ENCODE measurements around a stretch of chr15.

GRCh38 chr15:52020061-52020738 lies 1.2 kb downstream of the MAPK6 start:
- RRBS, 2 experiments: no CpG with 5 or more reads among the region's 13 CpGs

- RRBS, 2 experiments: no CpG with 5 or more reads among the region's 11 CpGs
Observed at GRCh38 chr15:52185053-52185796, 6.0 kb downstream of the GNB5 start.

- RRBS, 2 experiments: no CpG with 5 or more reads among the region's 7 CpGs
Observed at GRCh38 chr15:52237429-52237788, 46.2 kb upstream of the GNB5 start.

DNA sequence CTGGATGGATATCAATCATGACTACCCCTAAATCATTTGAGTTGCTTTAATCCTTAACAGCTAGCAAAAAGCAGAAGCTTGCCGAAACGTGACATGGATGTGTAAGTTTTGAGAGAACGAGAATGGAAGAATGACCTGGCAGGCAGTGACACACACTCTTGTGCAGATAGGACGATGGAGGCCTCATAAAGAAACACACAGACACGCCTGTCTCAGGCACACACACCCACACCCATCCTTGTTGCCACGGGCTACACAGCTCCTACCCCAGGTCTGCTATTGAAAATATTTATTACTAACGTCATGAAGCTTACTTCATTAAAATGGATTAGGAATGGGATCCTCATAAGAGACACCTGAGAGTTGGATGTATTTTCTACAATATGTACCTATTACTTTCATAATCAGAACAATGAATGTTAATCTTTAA lies 8.5 kb downstream of the MYO5C start:
- RRBS, 2 experiments: no CpG with 5 or more reads among the region's 7 CpGs

- RRBS, 2 experiments: no CpG with 5 or more reads among the region's 4 CpGs
Observed at GRCh38 chr15:52331329-52331803, 35.8 kb upstream of the MYO5C start.

DNA sequence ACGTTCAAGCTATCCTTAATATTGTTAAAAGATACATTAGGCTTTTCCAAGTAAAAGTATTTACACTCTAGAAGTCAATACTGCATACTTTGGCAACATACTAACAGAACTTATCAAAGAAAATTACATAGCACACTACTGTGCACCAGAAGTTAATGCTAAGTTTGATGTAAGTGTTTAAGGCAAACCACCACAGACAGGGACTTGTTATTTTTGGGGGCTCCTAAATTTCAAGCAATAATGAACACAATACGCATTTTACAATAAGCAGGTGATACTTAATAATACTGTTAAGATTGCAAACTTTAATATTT lies 1.6 kb downstream of the ARPP19 start:
- RRBS, 2 experiments: no CpG with 5 or more reads among the region's 2 CpGs

DNA sequence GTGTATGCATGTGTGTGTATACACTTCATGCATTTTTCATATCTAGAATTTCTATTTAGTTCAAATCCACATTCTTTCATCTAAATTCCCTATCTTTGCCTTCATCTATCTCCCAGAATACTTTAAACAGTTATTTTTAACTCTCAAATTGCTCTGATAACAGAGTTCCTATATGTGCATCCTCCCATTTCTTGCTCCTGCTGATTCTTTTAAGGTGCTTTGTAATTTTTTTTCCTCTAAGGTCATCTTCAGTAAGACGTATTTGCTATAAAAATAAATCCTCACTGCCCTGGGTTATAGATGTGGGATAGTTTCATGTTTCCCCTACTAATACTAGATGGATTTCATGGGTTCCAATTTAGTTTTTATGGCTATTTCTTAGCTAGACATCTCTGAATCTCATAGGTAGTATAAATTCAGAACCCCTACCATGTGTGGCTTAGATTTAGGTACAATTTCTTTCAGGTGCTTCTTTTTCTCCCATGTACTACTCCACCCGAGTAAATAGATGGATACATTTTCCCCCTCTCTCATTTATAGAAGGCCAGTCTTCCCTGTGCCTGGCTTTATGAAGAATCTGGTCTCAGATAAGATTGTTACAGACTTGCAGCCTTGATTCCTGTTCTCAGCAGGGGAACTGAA lies 33.5 kb upstream of the ARPP19 start:
- RRBS, 2 experiments: no CpG with 5 or more reads among the region's 2 CpGs

DNA sequence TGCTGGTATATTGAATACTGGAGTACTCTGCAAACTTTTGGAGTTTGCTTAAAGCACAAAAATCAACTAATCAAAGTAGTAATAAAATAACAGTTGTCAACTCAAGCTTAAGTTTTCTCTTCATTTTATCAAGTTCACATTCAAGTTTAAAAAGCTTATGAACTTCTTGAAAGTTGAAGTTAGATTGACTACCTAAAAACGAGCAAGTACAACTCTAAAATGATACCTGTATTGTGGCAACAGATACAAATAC lies 1.8 kb downstream of the ATOSA start:
- RRBS, 2 experiments: no CpG with 5 or more reads among the region's 1 CpG

DNA sequence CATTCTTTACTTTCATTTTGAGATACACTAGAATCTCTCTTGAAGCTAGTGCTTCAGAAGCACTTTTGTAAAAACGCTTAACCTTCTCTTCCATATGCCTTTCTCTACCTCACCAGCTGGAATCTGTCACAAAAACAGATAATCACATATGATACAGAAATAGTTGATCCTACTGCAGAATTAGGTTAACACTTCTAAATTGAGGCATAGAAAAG lies 1.5 kb downstream of the ATOSA start:
- RRBS, 2 experiments: no CpG with 5 or more reads among the region's 1 CpG

DNA sequence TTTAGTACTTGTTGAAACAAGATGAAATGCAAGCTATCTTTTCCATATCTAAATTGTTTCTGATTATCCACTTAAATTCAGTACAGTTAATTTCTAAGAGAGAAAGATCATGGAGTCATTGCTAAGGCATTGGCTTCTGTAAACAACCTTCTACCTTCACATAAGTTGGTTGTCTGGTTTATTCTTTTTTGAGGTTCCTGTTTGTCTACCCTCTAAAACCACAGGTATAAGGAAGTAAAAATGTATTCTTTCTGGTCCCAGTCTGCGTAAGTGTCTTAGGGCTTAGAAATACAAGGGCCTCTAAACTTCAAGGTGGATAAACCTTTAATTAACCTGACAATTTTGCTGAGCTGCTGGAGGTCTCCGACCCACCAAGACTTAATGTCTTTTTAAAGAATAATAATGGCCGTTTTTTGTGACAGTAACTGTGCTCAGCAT lies 3.6 kb upstream of the ATOSA start:
- RRBS, 2 experiments: no CpG with 5 or more reads among the region's 3 CpGs

GRCh38 chr15:52729938-52730750 lies 51.0 kb upstream of the ATOSA start:
- RRBS, 2 experiments: no CpG with 5 or more reads among the region's 7 CpGs

GRCh38 chr15:52807069-52807483 lies 16.9 kb upstream of the ONECUT1 start:
- RRBS, 2 experiments: no CpG with 5 or more reads among the region's 2 CpGs

GRCh38 chr15:53448042-53448620 lies 311.3 kb downstream of the WDR72 start:
- RRBS, 2 experiments: no CpG with 5 or more reads among the region's 4 CpGs

GRCh38 chr15:53830775-53831496 lies 71.5 kb upstream of the WDR72 start:
- RRBS, 2 experiments: no CpG with 5 or more reads among the region's 16 CpGs

DNA sequence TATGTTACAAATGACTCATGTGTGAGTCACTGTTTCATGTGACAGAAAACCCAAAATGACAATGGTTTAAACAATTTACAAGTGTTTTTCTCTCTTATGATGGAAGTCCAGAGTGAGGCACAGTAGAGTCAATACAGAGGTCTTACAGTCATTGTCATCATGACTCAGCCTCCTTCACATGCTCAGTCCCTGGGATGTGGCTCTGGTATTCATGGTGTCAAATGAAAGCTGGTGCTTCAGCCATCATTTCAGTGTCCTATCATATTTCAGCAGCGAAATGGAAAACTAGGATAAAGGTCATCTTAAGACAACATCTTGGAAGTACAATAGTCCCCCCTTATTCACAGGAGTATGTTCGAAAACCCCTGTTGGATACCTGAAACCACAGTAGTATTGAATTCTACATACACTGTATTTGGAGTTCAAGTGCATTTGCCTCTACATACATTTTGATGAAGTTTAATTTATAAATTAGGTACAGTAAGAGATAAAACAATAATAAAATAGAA lies 393.2 kb downstream of the RSL24D1 start:
- RRBS, 2 experiments: no CpG with 5 or more reads among the region's 2 CpGs

- RRBS, 2 experiments: no CpG with 5 or more reads among the region's 3 CpGs
Observed at GRCh38 chr15:55248828-55249493, 40.7 kb downstream of the RAB27A start.

DNA sequence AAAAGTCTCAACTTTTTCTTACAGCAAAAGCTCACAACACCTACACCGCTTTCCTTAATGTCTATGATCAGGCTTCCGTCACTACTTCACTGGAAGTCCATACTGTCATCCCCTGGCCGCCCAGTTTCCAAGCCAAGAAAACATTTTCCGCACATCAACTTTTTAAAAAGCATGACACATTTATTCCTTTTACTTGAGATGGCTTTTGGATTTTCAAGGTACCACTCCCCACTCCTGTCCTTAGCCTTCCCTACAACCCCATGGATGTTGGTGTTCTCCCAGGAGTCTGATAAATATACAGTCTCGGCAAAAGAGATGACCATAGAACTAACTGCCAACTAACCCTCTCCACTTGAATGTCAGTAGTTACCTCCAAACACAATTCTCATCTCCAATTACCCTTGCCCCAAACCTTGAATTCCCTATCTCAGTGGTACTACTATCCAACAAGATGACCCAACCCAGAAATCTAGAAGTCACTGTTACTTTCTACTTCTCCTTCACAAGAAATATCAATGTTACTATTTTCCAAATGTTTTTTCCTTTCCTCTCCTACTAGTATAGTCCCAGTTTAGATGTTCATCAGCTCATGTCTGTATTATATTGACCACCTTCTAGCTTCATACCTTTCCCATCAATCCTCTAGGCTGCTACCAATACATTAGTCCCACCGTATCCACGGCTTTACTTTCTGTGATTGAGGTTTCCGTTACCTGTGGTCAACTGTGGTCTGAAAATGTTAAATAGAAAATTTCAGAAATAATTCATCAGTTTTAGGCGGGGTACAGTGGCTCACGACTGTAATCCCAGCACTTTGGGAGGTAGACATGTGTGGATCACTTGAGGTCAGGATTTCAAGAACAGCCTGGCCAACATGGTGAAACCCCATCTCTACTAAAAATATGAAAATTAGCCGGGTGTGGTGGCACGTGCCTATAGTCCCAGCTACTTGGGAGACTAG lies 38.0 kb downstream of the PIGB start:
- RRBS, 2 experiments: no CpG with 5 or more reads among the region's 12 CpGs

- RRBS, 2 experiments: no CpG with 5 or more reads among the region's 2 CpGs
Observed at GRCh38 chr15:55372655-55373200, 35.4 kb downstream of the CCPG1 start.

DNA sequence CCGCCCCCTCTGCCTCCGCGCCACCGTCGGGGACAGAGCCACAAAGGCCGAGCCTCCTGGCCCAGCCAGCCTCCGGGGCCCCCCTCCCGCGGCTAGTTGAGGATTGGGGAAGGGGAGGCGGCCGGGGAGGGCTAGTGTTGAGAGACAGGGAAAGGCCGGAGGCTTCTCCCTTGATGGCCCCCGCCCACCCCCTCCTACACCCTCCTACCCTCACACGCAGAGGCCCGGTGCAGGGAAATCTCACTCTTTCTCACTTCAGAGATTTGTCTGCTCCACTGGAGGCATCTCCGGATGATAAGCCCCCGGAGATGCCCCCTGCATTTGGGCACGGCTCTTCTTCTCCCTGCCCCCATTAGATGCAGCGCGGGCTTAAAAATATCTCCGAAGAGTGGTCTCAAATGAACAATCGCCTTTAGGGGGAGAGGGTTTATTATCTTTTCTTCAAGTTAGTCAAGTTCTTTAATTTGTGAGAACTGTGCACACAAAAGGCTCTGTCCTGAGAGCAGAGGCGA lies 495 bp upstream of the PRTG start:
- RRBS, 2 experiments: 2 to 8% methylated on average over 14 of the region's 23 CpGs

- RRBS, 2 experiments: no CpG with 5 or more reads among the region's 9 CpGs
Observed at GRCh38 chr15:55909046-55909852, 84.2 kb downstream of the NEDD4 start.